Spinal cord (tissue), 3 donors: ENCODE measurements around a stretch of chr18.

- PRO-cap: no peak
- RAMPAGE, long total RNA: no peak
Measured at GRCh38 chr18:80196578-80196861, 50.8 kb downstream of the PARD6G start.

DNA sequence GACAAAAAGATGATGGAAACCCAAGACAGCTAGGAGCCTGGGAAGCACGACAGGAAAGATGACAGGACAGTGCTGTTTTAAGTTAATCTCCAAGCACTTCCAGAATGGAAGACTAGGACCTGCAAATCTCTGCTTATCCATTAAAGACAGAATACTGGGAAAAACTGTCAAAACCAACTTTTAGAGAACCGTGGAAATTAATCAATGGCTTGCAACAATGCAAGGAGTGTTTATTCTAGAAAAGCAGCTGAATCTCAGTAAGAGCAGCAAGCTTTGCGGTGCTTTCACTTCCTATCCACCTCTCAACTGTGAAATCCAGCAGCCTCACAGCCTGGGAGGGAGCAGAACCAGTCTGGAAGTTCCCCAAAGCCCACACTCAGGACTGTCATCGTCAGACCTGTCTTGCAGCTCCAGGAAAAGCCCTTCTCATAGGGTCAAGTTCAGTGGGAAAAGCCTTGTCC, 37.2 kb downstream of the PARD6G start:
- PRO-cap: no peak
- RAMPAGE, long total RNA: no peak